LNCaP clone FGC (cell line): ENCODE measurements around the gene CLPX.

GRCh38 chr15:64161305-64162406 lies 1.2 kb downstream of the PPIB start:
- RRBS, 2 experiments: no CpG with 5 or more reads among the region's 20 CpGs

- RRBS, 2 experiments: no CpG with 5 or more reads among the region's 7 CpGs
These were observed 3.7 kb upstream of the PPIB start for GRCh38 chr15:64166313-64167137.

GRCh38 chr15:64300331-64300927 lies 55.5 kb downstream of the CSNK1G1 start:
- RRBS, 2 experiments: no CpG with 5 or more reads among the region's 6 CpGs

DNA sequence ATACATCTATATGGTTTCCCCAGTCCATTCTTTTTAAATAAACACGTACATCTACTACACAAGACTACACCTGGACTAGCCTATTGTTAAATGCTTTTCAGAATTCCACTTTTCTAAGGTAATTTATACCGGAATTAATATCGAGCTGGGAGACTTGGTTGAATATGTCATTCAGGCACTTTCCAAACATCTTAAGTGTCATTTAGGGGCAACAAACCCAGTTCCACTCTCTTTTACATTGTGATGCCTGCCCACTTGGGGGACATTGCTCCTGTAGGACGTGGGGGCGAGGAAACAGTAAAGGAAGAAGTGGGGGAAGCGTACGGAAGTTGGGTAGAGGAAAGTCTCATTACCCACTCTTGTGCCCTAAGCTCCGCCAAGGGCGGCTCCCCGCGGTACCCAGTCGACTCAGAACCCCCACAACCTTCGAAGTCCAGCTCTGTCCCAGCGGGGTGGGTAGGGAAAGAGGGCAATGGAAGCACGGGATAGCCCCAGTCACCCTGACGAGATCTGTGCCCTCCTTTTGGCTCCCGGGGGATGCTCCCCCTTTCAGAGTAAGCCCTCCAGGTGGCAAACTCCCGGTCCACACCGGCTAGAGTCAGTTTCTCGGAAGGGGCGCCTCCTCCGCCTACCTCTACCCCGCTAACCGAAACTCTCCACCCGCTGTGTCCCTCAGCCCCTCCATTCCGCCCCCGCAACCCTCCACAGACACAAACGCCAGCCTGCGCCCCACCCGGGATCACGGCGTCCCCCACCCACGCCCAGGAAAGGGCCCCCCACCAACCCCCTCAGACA lies 639 bp downstream of the CSNK1G1 start:
- RRBS, 2 experiments: under 1 to 3% methylated on average over 5 to 6 of the region's 33 CpGs

- RRBS, 2 experiments: no CpG with 5 or more reads among the region's 15 CpGs
These were observed 864 bp downstream of the ZNF609 start for GRCh38 chr15:64461097-64461787.

GRCh38 chr15:64592660-64593318 lies 132.4 kb downstream of the ZNF609 start:
- RRBS, 2 experiments: no CpG with 5 or more reads among the region's 24 CpGs

- RRBS, 2 experiments: no CpG with 5 or more reads among the region's 2 CpGs
These were observed 141.4 kb downstream of the RBPMS2 start for GRCh38 chr15:64633949-64634466.

GRCh38 chr15:64755524-64755928 lies 19.9 kb downstream of the RBPMS2 start:
- RRBS, 2 experiments: no CpG with 5 or more reads among the region's 9 CpGs

- RRBS, 2 experiments: 38 to 42% methylated on average over 4 of the region's 14 CpGs
These were observed 23.5 kb downstream of the PIF1 start for GRCh38 chr15:64801796-64802508.

DNA sequence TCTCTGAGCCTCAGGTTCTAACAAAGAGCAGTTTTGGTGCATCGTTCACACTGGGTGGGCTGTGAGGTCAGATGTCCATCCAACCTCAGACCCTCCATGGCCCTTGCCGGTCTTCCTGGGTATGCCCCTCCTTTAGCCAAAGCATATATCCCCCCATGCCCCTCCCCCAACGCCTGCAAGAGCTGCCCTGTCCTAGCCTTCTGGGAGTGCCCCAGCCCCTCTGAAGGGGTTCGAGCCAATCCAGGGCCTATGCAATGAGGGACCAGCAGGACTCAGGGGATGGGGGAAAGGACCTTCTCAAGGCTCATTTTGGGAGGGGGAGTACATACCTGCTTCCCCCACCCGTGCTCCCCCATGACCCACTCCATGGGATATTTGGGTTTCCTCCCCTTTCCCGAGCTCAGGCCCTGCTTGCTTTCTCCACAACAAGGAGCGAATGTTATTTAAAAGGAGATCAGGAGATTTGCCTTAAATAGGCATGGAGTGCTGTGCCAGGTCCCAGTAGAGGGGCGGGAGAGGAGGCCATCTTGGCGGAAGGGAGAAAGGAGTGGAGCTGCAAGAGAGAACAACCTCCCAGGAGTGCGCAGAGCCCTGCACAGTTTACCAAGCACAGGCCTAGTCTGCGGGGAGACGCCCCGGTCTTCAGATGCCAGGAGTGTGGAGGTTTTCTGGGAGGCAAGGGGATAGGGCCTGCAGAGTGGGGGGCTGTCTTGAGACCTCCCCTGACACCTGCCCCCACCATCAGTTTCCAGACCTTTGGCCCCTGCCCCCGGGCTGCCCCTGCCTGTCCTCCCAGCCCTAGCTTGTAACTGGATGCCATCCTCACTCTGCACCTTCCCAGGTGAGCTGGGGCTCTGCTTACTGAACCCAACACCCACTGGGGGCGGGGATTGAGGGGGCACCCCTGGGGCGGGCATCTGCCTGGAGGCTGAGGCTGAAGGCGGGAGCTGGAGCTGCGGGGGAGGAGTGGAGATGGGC lies 18.1 kb downstream of the PIF1 start:
- RRBS, 2 experiments: no CpG with 5 or more reads among the region's 18 CpGs

DNA sequence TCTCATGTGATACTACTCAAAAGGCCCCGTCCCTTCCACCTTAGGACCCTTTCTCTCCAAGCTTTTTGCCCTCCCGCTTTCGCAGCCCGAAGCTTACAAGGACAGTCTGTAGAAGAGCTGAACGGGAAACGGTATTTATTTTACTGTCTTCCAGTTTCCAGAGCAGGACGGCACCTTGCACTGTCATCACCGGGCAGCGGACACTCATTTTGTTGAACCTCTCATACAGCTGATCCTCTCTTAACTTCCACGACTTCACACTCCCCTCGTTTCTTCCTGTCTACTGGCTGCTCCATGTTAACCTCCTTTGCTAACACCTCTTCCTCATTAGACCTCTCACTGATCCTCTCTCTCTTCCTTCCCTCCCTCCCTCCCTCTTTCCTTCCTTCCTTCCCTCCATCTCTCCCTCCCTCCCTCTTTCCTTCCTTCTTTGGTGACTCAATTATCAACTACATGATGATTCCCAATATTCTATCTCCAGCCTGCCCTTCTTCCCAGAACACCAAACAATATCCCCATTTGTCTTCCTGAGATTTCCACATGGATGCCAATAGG lies 5.5 kb upstream of the PLEKHO2 start:
- RRBS, 2 experiments: no CpG with 5 or more reads among the region's 11 CpGs

DNA sequence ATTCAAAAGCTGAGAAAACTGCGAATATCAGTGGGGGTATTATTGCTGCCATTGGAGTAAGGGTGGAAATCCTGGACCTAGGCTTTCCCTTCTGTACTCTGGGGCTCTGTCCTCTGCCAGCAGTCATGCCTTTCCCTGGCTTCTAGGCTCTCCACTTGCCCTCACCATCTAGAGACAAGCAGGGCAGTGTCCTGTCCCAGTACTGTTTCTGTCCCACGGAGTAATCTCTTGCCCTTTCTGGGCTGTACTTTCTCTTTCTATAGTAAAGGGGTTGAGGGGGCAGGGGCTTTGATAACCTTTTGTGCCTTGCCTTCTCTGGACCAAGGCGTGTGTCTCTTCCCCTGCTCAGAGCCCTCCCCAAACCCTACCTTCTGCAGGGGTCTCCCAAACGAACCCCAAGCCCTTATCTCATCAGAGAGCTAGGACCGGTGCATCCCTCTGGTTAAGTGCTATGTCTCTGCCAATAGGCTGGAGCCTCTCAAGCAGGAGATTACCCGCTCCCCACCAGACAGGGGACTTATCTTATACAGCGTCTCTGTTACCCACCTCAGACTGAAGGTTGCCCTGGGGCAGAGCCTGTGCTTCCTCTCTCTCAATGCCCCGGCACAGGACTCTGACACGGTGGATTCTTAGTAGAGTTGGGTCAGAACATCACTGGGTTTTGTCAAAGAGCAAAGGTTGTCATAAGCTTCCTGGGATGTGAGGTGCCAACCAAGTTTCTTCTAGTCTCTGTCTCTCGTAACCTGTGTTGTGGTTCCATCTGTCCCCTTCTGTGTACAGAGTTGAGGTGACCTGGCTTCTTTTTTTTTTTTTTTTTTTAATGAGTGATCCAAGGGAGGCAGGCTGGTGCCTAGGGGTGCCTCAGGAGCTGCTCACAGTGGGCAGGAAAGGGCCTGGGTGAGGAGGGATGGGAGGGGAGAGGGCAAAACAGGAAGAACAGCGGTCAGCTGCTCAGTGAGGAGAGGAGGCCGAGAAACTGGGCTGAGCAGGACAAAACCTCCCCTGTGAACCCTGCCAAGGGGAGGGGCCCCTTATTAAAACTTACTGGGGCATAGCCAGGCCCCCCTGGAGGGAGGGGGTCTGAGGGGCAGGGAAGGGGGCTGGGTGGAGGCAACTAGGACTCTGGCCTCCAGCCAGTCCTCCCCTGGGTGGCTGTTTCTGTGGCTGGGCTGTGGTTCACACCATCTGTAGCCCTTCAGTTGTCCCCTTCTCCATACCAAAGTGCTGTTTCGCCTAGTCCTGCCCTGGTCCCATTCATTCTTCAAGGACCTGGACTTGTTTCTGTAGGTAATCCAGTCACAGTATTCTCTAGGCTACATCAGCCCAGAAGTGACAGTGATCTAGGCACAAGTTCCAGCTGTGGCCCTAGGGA lies 3.2 kb downstream of the PLEKHO2 start:
- RRBS, 2 experiments: no CpG with 5 or more reads among the region's 13 CpGs

- RRBS, 2 experiments: no CpG with 5 or more reads among the region's 3 CpGs
These were observed 6.7 kb downstream of the PLEKHO2 start for GRCh38 chr15:64848434-64848818.

GRCh38 chr15:64856449-64857343 lies 15.0 kb downstream of the PLEKHO2 start:
- RRBS, 2 experiments: no CpG with 5 or more reads among the region's 5 CpGs

GRCh38 chr15:64865552-64866589 lies 24.2 kb downstream of the PLEKHO2 start:
- RRBS, 2 experiments: no CpG with 5 or more reads among the region's 16 CpGs

DNA sequence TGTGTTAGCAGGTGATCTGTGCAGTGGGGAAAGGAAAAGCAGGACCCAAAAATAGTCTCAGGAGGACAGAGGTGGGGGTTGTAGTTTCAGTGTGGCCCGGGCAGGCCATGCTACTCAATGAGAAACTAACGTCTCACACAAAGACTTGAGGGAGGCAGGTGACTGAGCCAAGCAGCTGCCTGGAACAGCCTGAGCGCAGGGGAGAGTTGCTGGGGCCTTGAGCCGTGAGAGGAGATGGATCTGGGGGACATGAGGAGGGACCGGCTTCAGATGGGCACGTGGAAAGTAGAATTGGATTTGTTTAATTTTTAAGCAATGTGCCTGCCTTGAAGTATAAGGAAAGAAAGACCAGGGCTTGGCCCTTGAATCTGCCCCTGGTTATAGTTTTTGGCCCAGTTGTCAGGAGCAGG lies 18.6 kb downstream of the ANKDD1A start:
- RRBS, 2 experiments: no CpG with 5 or more reads among the region's 6 CpGs

DNA sequence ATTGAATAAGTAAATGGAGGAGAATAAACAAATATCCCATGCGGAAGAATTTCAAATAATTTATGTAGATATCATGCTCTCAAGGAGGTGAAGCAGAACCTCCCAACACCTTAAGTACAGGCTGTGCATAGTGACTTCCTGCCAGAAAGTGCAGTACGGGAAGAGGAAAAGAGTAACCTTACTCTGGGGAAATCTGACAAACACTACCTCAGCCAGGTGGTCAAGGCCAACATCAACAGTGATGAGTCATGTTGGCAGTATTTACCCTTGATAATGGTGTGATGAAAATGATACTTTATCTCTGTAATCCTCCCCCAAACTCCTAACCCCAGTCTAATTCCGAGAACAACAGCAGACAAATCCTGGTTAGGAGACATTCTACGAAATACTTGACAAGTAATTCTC lies 26.4 kb downstream of the ANKDD1A start:
- RRBS, 2 experiments: no CpG with 5 or more reads among the region's 4 CpGs

DNA sequence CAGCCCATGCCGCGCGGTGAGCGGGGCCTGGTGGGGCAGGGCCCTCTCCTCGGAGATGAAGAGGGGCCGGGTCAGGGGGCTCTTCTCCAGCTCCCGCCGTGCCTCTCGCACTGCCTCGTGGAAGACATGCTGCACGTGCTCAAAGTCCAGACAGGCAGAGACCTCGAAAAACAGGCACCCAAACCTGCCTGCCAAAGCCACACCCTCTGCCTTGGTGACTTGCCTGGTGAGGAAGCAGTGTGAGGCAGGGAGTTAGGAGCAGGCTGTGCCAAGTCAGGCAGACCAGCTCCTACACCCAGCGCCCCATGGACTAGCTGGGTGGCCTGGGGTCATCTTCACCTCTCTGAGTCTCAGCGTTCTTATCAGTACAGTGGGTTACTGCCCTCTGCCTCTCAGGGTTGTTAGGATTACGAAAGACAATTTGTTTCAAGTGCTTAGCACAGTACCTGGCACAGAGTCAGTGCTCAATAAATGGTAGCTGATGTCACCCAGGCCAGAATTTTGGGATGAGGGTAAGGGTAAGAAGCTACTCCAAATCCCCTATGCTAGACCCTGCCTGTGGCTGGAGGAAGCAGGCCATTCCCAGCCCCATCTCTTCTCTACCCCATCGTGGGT lies 10.0 kb downstream of the SLC51B start:
- RRBS, 2 experiments: no CpG with 5 or more reads among the region's 16 CpGs

DNA sequence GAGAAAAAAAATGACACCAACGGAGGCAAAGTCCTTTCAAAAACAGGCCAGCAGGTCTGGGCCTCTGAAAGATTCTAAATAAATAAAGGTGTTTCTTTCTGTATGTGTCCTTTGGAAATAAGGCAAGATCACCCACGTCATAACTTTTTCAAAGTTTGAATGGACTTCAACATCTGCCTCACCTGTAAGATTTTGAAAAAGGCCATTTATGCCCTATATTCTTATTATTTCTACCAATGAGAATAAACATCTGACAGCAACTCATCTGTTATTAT lies 4.9 kb downstream of the CLPX start:
- RRBS, 2 experiments: no CpG with 5 or more reads among the region's 2 CpGs

DNA sequence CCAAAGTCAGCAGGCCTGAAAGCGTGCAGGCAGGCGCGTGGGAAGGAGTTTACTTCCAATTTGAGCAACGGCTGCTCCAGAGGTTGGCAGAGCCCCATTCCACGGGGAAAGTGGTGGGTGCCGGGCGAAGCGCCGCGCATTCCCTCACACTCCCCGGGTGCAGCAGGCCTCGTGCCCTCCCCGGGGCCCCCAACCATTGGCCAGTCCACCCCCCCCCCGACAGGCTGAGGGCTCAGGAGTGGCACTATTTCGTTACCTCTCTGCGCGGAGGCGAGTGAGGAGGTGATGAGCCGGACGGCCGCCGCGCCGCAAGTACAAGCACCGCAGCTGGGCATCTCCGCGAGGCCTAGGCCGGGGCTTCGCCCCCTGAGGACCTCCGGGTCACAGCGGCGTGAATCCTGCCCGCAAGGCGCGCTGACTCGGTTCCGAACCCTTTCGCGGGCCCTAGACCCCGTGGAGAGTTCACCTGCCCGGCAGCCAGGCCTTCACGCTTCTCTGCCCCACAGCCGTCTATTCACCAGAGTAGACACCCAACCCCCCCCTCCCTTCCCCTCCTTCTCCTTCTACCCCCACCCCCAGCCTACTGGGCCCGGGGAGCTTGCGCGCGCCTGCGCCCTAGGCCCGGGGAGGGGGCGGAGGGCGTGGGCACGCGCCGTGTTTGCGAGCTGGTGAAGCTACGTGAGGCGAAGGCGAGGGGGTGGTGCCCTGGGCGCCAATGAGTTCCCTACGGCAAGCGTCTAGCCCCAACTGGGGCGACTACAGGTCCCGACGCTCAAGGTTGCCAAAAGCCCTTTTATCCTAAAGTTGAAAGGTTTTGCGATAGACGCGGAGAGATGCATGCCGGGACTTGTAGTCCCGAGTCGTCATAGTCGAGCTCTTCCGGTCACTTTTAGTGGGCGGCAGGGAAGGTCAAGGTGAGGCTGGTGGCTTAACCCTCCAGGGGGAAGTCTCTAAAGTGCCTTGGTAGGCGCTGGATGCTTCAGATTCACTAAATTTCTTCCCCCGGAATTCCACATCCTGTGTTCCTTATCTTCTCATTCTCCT lies at the start of gene CLPX:
CLPX (minus strand) TSS at position 524 of the 1,044 bp plus-strand sequence.
- RRBS, 2 experiments: under 1% methylated on average over 28 of the region's 75 CpGs